ReNcell CX (cell line): ENCODE data around the genes MCFD2 and MSH6.

DNA sequence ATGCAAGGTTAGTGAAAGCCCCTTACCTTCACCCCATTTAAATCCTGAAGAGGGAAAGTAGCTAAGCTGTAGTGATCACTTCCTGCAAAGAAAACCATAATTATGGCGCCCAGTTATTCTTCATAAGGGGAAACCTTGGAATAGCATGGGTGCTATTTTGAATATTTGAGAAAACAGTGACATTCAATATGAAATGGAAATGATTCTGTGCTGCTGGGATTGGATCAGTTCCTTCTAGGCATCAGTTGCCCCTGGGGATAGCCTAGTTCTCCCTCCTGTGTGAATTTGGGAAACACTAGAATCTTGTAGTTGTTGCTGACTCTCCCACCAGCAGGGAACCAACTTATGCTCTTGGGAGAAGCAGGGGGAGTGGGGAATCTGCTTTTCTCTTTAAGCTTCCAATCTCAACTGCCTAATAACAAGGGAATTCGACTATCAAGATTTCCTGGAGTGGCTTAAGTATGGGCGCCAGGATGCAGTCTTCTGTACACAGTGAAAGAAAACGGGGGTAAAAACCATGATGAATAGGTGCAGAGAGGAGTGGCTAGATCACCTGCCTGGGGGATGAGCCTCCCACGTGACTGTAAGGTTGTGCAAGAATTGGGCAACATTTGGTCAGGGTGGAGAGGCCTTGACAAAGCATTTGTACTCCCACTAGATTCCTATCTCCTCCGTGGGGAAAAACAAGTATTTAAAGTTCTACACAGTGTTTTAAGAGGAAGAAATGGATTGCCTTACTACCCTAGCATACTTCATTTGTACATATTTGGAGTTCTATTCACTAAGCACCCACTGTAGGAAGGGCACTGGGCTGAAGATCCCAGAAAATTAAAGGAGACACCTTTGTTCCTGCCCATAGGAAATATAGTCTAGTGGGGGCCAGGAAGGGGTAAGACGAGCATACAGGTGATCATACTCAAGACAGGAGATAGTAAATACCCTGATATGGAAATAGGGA is 28.9 kb downstream of the EPAS1 start:
- PRO-cap = no peak

- PRO-cap = no peak
Measured at GRCh38 chr2:46345175-46345690, 48.0 kb downstream of the EPAS1 start.

DNA sequence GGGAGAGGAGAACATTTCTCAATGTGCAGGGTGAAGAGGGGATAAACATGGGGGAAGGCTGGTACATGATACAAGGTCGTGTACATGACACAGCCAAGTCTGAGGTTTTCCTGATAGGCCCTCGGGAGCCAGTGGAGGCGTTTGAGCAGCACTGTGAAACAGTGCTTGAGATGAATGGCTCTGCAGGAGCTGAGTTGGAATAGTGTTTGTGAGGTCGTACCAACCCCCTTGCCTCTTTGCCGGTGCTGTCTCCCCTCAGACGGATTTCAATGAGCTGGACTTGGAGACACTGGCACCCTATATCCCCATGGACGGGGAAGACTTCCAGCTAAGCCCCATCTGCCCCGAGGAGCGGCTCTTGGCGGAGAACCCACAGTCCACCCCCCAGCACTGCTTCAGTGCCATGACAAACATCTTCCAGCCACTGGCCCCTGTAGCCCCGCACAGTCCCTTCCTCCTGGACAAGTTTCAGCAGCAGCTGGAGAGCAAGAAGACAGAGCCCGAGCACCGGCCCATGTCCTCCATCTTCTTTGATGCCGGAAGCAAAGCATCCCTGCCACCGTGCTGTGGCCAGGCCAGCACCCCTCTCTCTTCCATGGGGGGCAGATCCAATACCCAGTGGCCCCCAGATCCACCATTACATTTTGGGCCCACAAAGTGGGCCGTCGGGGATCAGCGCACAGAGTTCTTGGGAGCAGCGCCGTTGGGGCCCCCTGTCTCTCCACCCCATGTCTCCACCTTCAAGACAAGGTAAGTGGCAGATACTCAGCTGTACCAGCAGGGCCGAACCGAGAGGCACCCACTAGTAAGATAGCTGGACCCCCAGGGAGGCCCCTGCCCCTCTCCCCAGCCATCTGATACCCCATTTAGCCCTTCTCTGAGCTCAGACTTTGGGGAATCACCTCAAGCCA is 83.0 kb downstream of the EPAS1 start:
- PRO-cap = no peak

DNA sequence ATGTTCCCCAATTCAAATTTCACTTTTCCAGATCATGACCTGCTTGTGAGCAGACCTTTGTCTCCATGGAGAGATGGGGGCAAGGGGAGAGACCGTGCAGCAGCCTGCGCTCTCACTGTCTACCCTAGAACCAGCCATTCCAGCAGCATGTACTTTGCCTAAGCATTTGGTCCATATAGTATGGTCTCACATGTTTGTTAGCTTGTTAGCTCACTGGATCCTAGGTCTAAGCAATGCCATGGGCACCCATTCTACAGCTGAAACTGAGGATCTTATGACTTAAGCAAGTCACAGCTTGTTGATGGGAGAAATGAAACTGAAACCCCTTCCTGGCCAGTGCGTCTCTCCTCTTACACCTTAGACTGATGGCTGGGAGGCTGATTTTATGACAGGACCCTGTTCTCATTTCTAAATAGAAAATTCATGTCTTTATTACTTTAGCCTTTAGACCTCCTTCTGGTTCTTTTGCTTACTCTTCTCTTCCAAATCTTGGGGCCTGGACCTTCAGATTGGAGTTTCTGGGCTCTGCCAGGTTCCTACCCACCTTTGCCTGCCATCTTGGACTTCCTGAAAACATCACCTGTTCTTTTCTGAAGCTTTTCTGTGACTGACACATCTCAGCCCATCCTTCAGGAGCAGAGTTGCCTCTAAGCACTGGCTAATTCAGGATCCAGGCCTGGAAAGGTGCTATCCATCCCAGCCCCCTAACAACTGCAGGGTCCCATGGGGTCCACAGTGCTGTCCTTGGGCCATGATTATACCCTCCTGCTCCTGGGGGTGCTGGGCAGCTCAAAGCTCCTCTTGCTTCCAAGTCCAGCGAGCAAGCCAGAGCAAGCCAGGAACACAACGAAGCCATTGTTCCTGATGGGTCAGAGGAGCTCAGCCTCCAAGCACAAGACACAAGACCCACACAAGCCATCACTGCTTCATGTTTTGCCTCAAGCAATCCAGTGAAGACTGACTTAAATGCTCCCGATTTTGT is 90.3 kb downstream of the EPAS1 start:
- PRO-cap = no peak

GRCh38 chr2:46459549-46459753 is 82.8 kb upstream of the RHOQ start:
- PRO-cap = no peak

GRCh38 chr2:46534756-46535011 is 7.6 kb upstream of the RHOQ start:
- PRO-cap = no peak

DNA sequence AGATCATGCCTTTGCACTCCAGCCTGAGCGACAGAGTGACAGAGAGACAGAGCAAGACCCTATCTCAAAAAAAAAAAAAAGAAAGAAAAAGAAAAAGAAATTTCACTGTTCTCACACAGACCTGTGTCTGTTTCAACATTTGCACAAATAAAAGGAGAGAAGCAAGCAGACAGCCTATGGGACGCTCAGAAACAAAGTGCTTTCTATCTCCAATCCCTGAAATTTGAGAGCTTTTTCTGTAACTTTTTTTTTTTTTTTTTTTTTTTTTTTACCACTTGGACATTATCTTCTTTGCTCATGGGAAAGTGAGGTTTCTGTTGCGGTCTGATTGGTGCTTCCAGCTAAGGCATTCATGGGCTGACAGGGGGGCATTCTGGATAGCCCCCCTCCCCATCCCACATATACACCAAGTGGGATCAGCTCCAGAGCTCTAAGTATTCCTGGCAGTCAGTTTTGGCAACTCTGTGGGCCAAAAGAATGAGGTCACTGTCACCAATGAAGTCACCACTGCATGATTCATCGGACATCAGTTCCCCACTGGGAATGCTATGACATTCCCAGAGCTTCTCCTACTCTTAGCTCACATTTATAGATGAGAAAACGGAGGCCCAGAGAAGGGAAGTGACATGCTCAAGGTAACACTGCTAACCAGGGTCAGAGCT is 1.8 kb upstream of the RHOQ start:
- PRO-cap = no peak

GRCh38 chr2:46818336-46818734 is 97.3 kb downstream of the MCFD2 start:
- PRO-cap = no peak

DNA sequence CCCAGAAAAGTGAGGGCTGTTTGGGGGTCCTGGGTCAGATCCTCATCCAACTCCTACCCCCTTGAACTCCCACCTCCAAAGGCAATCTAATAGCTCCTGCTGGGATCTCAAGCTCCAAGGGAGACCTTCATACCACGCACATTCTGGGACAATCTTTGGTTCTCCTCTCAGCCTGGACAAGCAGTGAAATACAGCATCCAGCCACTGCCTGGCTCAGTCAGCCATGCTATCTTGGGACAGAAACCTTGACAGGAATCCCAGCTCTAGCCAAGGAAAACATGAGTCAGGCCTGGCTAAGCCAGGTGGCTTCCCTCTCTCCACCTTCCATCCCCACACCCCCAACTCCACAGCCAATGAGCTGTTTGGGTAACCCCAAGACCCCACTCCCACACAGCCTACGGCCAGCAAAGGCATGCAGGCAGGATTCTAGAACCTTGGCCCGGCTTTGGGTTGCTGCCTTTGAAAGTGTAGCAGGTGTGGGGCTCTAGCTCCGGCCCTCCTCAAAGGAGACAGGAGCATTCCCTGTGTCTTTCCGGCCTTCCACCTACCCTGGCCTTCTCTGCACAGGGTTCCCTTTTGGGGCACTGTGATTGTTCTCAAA is 64.9 kb downstream of the MCFD2 start:
- PRO-cap = no peak

GRCh38 chr2:46915617-46916552 is at the start of gene MCFD2:
MCFD2 (minus strand) TSS chr2:46915806.
- PRO-cap = bidirectional peak, plus-strand start at chr2:46915872, minus-strand start at chr2:46915817

DNA sequence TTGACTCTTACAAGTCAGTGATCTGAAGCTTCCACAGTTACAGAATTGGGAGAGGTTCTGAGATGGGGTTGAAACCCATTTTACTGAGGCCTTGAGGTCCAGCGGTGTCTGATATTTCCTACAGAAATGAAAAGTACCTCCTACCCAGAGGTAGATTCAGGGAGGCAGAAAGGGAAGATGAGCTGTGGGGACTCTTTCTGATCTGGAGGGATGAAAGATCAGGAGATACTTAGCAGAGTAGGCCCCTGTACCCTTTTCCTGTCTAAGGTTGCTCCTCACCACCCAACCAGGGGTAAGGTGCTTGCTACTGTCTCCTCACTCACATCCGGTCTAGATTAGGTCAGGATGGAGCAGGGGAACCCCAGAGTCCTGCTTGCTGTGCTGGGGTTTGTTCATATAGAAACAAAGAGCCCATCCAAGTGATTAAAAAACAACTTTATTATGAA is 2.8 kb downstream of the TTC7A start:
- PRO-cap = no peak

DNA sequence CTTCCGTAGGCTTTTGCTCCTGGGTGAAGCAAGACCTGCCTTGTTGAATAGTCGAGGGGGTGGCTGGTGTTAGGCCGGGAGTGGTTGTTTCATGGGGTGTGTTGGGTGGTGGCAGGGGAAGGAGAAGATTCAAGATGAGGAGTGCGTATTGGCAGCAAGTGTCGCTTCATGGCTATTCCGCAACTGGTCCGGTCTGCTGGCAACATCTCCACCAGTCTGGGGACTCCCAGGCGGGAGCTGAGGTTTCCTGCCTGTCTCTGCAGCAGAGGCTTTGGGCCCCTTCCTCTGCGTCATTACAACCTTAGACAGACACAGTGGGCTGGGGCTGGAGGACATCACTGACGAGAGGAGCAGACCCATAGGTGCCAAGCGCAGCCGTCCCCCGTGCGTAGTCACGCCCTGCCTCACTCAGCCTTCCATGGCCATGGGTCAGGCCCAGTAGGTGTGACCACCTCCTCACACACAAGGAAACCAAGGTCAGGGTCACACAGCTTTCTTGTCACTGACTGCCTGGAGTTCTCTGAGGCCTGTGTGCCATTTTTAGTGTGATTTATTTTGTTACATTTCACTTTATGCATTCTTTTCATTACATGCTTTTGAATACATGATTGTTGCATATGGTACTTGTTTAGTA is 38.6 kb downstream of the TTC7A start:
- PRO-cap = no peak

DNA sequence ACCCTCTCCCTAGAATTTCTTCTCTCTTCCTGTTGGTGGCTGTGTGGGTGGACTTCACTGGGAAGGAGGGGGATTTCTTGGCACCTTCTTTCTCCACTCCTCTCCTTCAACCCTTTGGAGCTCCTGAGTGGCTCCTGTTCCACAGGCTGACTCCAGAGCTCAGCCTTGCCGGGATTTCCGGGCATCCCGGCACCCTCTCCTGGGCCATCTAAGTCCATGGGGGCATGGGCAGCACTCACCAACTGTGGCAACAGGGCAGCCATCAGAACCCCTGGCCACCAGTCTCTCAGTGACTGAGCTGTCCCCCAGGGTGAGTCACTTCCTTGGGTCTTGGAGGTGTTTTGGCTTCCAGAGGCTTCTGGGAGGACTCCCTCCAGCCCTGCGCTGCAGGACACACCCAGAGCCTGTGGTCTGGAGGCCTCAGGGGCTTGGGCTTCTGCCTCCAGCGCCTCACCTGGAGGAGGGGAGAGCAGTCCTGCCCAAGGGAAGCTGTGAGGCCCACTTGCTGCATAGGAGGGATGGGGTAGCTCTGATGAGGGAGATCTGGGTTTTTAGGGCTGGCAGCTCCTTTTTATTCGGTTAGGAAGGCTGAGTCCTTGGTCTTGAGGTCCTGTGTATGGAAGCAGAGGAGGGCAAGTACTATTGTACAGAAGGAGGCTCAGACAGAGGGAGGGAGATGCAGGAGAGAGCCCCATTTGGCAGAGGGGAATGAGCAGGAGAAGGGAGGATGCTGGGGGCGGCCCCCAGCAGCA is 63.1 kb downstream of the TTC7A start:
- PRO-cap = no peak

DNA sequence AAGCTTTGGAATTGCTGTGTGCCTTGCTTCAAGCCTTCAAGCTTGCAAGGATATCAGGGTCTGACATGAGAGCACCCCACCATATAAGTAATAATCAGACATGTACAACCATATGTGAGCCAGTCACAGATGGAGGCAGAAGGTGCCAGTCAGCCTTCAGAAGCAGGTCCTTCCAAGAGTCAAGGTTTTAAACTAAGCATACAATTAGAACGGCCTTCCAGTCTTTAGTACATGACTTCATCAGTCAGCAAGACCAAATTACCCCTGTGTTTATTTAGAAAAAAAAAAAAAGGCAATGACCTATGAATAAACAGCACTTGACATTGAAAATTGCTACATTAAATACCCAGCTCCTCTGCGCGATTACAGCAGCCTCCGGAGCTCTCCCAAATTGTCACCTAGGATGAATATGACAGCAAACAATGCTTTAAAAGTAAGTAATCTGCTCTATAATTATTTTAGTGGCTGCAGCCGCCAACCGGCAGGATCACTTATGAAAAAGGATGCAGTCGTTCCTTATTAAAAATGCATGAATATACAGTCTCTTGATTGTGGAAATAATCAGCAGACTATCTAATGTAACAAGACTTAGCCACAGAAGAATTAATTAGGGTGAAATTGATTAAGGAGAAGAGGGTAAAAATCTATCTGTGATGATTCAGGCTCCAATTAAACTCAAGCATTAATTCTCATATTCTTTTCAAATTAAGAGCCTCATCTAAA is 50.4 kb upstream of the CALM2 start:
- PRO-cap = no peak

DNA sequence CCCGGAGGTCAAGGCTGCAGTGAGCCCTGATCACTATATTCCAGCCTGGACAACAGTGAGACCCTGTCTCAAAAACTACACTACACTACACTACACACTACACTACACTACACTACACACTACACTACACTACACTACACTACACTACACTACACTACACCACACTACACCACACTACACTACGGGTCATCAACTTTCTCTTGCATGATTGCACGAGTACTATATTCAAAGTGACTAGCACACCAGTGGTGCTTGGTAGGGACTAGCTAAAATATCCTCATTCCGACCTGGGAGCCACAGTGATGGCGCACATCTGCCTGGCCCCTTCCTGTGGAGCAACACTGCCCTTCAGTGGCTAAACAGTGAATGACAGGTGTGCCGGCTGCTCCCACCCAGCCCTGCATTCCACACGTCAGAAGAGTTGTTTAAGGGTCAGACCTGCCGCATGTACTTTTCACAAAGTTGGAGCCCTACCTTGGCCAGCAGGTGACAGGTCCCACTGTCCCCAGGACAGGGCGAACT is 46.1 kb upstream of the EPCAM start:
- PRO-cap = no peak

DNA sequence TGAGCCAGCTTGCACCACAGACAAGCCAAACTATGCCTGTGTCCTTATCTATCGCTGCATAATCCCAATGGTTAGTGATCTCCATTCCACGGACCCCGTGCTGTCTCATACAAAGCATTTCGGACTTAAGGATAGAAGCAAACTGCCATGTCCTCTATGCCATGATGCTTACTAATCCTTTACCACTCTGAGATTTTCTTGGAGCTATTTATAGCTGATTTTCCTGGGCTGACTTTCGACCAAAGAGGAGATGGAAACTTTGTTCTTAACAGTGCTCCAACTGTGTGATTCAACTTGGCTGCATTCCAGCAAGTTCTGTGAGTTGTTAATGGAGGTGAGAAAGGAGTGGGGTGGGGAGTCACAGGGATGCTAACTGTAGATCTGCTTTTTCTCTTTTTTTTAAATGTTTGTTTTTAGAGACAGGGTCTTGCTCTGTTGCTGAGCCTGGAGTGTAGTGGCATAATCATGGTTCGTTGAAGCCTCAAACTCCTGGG is 11.6 kb upstream of the EPCAM start:
- PRO-cap = no peak

DNA sequence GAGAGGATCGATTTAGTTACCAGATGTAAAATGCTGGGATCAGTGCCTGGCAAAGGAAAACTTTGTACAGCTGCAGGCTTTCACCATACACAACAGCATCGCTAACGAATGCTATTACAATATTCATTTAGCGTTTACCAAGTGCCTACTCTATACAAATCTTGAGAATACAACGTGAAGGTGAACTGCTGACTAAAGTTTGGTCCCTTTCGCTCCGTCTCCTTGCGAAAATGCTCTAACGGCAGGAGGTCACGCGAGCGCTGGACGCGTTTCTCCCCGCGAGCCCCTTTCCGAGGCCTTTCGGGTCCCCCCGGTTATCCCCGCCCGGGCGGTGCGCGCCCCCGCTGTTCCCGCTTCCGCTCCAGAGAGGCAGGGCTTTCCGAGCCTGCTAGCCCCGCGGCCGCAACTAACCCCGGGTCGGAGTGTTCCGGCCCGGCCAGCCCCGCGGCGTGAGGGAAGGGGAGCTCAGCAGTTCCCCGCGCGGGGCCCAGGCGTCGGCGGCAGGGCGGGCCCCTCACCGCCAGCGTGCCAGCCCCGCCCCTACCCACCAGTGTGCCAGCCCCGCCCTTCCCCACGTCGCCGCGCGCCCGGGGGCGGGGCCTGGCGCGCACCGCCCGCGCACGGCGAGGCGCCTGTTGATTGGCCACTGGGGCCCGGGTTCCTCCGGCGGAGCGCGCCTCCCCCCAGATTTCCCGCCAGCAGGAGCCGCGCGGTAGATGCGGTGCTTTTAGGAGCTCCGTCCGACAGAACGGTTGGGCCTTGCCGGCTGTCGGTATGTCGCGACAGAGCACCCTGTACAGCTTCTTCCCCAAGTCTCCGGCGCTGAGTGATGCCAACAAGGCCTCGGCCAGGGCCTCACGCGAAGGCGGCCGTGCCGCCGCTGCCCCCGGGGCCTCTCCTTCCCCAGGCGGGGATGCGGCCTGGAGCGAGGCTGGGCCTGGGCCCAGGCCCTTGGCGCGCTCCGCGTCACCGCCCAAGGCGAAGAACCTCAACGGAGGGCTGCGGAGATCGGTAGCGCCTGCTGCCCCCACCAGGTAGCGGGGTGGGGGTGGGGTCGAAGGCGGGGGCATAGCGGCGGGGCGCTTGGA is at the start of gene MSH6:
TSS of gene MSH6 (plus strand) at position 686 of the 1,088 bp plus-strand sequence.
- PRO-cap = bidirectional peak, plus-strand start at position 304 of the sequence, minus-strand start at position 226 of the sequence; bidirectional peak, plus-strand start at position 692 of the sequence, minus-strand start at position 402 of the sequence

DNA sequence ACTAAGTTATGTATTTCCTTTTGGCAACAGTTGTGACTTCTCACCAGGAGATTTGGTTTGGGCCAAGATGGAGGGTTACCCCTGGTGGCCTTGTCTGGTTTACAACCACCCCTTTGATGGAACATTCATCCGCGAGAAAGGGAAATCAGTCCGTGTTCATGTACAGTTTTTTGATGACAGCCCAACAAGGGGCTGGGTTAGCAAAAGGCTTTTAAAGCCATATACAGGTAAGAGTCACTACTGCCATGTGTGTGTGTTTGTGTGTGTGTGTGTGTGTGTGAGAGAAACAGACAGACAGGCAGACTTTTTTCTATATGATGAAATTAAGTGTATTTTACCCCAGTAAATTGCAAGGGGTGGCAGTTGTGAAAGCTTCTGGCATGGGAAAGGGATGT is 7.9 kb downstream of the MSH6 start:
- PRO-cap = no peak

GRCh38 chr2:47871262-47872038 is 34.8 kb downstream of the FBXO11 start:
- PRO-cap = no peak

DNA sequence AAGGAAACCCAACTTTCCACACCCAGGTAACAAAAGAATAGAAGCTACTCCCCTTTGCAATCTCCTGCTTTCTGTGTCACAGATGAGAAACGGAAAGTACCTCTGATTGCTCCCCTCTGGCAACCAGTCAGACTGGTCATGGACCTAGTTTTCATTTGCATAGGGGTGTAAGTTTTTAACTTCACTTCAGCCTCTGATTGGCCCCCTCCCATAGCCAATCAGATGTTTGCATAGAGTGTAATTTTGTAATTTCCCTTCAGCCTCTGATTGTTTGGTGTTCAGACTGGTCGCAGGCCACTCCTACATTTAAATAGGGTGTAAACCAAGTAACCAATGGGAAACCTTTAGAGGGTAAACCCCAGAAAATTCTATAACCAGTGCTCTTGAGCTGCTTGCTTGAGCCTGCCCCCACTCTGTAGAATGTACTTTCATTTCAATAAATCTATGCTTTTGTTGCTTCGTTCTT is 58.8 kb upstream of the FBXO11 start:
- PRO-cap = no peak